Right atrium auricular region (tissue), 2 donors: ENCODE data around the genes SERPINB11 and CCDC102B.

DNA sequence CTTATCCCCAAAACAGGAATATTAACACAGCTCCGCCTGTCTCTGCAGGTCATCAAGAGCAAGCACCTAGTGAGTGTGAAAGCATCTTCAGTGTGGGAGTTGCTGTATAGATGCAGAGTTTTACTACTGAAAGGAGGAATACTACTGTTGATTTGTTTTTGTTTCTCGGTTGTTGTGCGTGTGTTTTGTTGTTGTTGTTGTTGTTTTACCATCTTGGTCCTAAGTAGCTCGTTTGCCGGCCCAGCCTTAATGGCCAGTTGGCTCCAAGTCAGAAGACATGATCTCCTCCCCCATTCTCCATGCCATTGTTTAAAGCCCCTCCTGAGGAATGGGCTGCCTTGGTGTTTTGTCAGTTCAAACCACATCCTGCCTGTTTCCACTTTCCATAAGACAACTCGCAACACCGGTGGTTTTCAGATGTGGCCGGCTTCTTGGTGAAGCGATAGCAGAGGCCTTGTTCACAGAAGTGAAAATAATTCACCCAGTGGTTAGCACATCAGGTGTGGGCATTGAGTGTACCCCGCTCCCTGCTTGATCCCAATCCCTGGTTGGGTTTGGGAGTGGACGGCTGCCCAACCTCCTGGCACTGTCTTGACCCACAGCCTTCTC lies 221.1 kb downstream of the BCL2 start:
- PRO-cap = no peak
- RAMPAGE, long total RNA, 2 experiments = no peak in any of the 2 experiments

- PRO-cap = bidirectional peak, plus-strand start at chr18:63100349, minus-strand start at chr18:63100203
- RAMPAGE, long total RNA, 2 experiments = no peak in any of the 2 experiments
These were observed 219.3 kb downstream of the BCL2 start for GRCh38 chr18:63100085-63100841.

- PRO-cap = no peak
- RAMPAGE, long total RNA, 2 experiments = no peak in any of the 2 experiments
These were observed 180.5 kb downstream of the BCL2 start for GRCh38 chr18:63138937-63139543.

DNA sequence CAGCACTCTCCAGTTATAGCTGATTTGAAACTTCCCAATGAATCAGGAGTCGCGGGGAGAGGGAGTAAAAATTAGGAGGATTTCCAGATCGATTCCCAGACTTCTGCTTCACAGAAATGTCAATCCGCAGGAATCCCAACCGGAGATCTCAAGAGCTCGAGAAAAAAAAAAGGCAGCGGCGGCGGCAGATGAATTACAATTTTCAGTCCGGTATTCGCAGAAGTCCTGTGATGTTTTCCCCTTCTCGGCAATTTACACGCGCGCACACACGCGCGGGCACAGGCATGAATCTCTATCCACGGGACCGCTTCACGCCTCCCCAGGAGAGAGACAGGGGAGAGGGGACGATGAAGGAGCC lies 326 bp downstream of the BCL2 start:
- PRO-cap = no peak
- RAMPAGE, long total RNA, 2 experiments = no peak in any of the 2 experiments

- PRO-cap = no peak
- RAMPAGE, long total RNA, 2 experiments = no peak in any of the 2 experiments
These were observed 22.4 kb upstream of the VPS4B start for GRCh38 chr18:63444530-63445145.

GRCh38 chr18:63683082-63683622 lies 19.6 kb upstream of the SERPINB11 start:
- PRO-cap = no peak
- RAMPAGE, long total RNA, 2 experiments = no peak in any of the 2 experiments

DNA sequence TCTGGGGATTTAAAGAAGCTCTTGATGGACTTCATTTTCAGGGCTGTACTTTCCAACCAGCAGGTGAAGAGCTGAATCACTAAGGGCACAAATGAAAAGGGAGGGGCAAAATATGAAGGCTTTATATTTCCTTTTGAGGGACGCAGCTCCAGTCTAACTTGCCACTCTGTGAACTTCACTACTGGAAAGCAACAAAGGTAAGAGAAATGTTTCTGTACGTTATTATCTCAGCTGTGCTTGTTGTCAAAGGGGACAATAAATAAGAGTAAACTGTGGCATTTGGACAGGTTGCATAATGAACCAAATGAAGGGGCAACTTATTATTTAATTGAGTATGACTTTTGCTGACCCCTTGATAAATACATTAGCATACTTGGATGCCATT lies at the start of gene SERPINB11:
SERPINB11 (plus strand) TSS at position 151 of the 385 bp plus-strand sequence.
- PRO-cap = no peak
- RAMPAGE, long total RNA, 2 experiments = no peak in any of the 2 experiments

DNA sequence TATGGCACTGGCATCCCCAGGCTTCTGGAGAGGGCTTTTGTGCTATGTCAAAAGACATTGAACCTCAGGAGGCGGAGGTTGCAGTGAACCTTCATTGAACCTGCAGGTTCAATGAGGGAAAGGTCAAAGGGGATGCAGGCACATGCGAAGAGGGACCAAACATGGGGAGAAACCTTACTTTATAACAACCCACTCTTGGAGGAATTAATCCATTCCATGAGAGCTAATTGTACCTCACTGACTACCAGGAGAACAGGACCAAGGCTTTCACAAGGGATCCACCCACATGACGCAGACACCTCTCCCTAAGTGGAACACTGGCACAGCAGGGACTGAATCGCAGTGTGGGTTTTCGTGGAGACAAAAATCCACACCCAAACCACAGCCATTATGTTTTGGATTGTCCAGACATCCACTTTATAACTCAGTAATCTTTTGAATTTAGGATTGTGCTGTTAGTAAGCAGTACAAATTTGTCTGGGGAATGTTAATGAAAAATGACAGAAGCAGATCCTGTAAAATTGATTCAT lies 4.0 kb upstream of the SERPINB8 start:
- PRO-cap = no peak
- RAMPAGE, long total RNA, 2 experiments = no peak in any of the 2 experiments

DNA sequence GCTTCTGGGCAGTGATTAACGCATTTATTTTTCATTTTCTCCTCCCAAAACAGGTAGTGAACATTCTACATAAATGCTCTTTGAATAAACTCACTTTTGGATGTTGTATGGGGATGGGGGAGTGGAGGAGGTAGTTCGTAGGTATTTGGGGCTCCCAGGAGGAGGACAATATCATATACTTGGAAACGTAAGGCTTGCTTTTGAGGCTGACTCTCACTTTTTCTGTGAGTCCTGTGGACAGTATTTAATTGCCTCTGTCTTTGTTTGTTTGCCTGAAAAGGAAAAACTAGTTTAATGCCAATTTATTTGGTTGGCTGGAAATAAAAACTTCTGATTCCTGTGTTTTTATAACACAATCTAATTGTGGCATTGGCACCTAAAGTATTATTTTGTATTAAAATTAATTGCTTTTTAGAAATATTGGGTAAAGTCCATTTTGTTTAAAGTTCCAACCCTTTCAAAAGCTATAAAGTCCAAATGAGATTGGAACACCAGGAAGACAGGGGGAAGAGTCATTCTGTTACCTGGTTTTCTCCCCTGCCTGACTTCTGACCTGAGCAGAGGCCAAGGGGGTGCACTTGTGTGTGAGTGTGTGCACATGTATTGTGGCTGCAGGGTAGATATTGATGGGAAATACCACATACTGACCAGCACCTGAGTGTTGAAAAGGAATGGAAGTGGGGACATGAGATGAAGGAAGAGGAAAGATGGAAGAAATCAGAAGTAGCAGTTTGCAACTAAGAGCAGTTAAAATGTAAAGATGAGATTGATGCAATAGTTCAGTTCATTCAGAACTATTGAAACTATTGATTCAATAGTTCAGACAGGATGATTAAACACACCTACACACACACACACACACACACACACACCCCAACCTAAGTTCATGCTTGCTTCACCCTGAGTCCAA lies 4.6 kb downstream of the SERPINB8 start:
- PRO-cap = no peak
- RAMPAGE, long total RNA, 2 experiments = no peak in any of the 2 experiments

- PRO-cap = unidirectional peak, plus-strand start at chr18:66599452
- RAMPAGE, long total RNA, 2 experiments = no peak in any of the 2 experiments
These were observed 4.5 kb downstream of the CDH19 start for GRCh38 chr18:66599351-66599836.

GRCh38 chr18:67515608-67516459 lies 686 bp downstream of the DSEL start:
- PRO-cap = unidirectional peak, plus-strand start at chr18:67515962; bidirectional peak, plus-strand start at chr18:67516295, minus-strand start at chr18:67516165
- RAMPAGE, long total RNA, 2 experiments = no peak in any of the 2 experiments

- PRO-cap = no peak
- RAMPAGE, long total RNA, 2 experiments = no peak in any of the 2 experiments
These were observed 112.2 kb upstream of the DSEL start for GRCh38 chr18:67628679-67629079.

DNA sequence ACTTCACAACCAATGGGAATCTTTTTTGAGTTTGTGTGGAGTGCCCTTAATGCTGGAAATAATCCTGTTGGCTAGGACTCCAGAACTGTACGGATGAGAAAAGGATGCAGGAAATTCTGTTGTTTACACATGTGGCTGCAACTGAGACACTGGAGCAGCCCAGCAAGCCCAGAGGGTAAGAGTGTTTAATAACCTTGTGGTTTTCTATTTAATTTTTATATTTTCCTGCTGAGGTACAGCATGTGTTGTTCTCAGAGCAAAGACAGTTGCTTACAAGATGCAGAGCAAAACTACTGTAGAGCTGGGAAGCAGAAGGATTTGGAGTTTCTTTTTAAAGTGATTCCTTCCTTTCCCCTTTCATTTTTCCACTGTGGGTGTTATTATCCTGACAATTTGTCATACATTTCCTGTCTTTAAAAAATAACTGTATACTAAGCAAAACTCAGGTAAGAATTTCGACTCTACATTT lies at the start of gene CCDC102B:
CCDC102B (plus strand) TSS at position 74 of the 469 bp plus-strand sequence.
- PRO-cap = no peak
- RAMPAGE, long total RNA, 2 experiments = start-site peak on the plus strand in 2 of 2 experiments, centred at positions 101 to 108 of the sequence, 45 to 51 reads per replicate

GRCh38 chr18:69367368-69367567 lies 33.4 kb upstream of the DOK6 start:
- PRO-cap = no peak
- RAMPAGE, long total RNA, 2 experiments = no peak in any of the 2 experiments

- PRO-cap = no peak
- RAMPAGE, long total RNA, 2 experiments = no peak in any of the 2 experiments
These were observed 52.1 kb downstream of the CD226 start for GRCh38 chr18:69895435-69896180.

GRCh38 chr18:70234620-70235021 lies 29.1 kb upstream of the RTTN start:
- PRO-cap = no peak
- RAMPAGE, long total RNA, 2 experiments = no peak in any of the 2 experiments

- PRO-cap = no peak
- RAMPAGE, long total RNA, 2 experiments = no peak in any of the 2 experiments
These were observed 37.5 kb upstream of the RTTN start for GRCh38 chr18:70242926-70243417.

DNA sequence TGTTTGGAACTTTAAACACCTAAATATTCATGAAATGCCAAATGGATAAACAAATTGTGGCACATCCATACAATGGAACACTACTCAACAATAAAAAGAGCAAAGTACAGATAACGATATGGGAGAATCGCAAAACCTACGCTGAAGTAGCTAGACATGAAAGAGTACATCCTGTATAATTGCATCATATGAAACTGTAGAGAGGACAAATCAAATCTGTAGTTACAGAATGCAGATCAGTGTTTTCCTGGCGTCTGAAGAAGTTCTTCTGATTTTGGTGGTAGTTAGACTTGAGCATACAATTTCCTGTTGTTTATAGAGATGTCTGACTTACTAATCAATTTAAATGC lies 394.4 kb downstream of the SOCS6 start:
- PRO-cap = no peak
- RAMPAGE, long total RNA, 2 experiments = no peak in any of the 2 experiments

- PRO-cap = no peak
- RAMPAGE, long total RNA, 2 experiments = no peak in any of the 2 experiments
These were observed 923.6 kb downstream of the SOCS6 start for GRCh38 chr18:71212356-71213005.

DNA sequence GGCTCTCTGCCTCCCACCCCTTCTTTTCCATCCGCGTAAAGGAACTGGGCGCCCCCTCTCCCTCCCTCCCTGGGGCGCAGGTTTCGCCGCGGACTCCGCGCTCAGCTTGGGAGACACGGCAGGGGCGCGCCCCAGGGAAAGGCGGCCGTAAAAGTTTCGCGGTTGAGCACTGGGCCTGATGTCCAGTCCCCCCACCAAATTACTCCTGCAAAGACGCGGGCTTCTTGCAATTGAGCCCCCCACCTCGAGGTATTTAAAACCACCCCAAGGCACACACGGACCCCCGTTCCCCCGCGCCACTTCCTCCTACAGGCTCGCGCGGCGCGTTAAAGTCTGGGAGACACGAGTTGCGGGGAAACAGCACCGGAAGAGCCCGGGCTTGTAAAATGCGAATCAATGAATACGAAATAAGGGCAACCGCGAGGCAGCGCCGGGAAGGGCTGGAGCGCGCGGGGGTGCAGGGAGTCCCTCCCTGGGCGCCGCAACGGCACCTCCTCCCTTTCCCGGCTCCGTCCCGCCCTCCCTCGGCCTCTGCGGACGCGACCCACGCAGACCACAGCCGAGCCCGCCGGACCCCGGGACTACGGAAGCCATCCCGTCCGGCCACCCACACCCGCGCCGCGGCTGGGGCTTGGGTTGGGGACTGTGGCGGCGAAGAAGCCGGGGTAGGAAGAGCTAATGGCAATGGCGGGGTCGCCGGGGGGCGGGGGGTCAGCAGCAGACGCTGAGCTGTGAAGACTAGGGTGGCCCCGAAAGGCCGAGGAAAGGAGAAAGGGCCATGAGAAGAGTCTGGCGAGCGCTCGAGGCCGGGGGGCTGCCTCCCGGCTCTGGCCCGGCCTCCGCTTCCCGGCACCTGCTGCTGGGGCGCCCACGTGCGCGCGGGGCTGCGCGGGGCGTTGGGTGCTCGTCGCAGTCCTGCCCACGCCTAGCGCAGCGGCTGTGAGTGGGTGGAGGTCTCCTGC lies 970 bp upstream of the NETO1 start:
- PRO-cap = no peak
- RAMPAGE, long total RNA, 2 experiments = no peak in any of the 2 experiments